AG08470 (cell line): ENCODE data around the genes GTF2IRD1 and SPDYE13.

DNA sequence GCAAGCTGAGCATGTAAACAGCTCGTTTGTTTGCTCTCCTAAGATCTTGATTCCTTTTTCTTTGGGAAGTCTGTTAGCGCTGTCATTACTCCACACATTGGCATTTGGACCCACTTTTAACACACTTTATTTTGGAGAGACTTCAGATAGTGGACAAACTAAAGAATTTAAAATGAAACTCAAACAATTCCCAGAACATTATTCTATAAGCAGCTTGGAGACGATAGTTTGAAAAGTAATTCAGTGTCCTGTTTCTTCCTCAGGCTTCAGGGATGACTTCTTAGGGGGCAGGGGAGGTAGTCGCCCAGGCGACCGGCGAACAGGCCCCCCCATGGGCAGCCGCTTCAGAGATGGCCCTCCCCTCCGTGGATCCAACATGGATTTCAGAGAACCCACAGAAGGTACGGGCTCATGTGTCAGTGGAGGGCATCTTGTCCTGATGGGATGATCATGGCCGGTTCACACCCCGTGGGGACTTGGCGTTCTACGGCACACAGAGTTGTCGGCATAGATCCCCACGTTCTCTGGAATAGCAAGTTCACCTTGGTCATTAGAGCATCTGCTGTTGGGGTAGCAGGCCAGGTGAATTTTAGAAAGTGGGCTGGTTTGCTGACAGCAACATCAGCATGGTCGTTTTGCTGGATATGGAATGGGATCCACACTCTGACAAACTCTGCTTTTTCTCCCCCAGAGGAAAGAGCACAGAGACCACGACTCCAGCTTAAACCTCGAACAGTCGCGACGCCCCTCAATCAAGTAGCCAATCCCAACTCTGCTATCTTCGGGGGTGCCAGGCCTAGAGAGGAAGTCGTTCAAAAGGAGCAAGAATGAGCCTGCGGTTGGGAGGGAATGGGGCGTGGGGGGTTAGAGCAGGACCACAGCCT is 15.1 kb upstream of the LAT2 start:
- RRBS = no CpG with 5 or more reads among the region's 26 CpGs

DNA sequence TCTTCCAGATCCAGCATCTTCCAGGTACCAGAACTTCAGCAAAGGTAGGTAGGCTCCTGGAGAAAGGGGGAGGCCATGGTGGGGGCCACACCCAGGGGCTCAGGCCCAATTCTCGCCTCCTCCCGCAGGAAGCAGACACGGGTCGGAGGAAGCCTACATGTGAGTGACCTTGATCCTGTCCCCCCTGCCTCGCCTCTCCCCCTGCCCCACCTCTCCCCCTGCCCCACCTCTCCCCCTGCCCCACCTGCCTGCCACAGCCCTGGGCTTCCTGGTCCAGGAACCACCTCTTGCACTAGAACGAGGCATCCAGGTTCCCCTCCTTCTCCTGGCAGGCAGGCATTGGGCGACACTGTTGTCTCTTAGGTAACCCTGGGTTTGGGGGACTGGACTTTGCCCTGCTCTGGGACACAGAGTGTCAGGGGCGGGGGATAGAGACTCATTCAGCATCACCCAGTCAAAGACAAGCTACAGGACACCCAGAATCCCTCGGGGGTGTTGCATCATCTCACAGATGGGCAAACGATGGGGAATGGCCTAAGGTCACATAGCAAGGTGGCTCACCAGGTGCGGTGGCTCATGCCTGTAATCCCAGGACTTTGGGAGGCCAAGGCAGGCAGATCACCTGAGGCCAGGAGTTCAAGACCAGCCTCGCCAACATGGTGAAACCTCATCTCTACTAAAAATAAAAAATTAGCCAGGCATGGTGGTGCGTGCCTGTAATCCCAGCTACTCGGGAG is 10.9 kb downstream of the LAT2 start:
- RRBS = no CpG with 5 or more reads among the region's 14 CpGs

- RRBS = no CpG with 5 or more reads among the region's 8 CpGs
Observed at GRCh38 chr7:74279588-74280352, 9.4 kb upstream of the CLIP2 start.

GRCh38 chr7:74350683-74351167 is 61.5 kb downstream of the CLIP2 start:
- RRBS = no CpG with 5 or more reads among the region's 2 CpGs

- RRBS = no CpG with 5 or more reads among the region's 11 CpGs
Observed at GRCh38 chr7:74393457-74394127, 60.1 kb upstream of the GTF2IRD1 start.

GRCh38 chr7:74403727-74404863 is 49.6 kb upstream of the GTF2IRD1 start:
- RRBS = 86% methylated on average over 1 of the region's 41 CpGs

DNA sequence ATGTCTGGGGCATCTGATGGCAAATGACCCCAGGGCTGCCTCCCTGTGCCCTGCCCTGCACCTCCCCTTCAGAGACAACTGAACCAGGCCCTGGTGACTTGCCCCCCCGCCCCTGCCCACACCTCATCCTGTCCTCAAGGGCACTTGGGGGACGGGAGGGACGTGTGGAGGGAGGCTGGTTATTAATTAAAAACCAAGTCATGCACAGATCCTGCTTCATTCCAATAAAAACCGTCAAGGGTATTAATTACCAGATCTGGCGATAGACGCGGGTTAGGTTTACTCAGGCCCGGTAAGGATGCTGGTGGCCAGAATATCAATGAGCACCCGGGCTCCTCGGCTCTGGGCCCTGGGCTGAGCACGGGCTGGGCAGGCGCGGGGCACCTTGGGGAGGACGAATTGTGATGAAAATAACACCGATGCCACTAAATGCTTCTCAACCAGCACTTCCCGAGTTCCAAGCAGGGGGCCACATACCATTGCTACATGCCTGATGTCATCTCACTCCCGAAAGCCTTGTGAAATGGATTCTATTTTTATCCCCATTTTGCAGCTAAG is 24.5 kb upstream of the GTF2IRD1 start:
- RRBS = 22% methylated on average over 1 of the region's 17 CpGs

DNA sequence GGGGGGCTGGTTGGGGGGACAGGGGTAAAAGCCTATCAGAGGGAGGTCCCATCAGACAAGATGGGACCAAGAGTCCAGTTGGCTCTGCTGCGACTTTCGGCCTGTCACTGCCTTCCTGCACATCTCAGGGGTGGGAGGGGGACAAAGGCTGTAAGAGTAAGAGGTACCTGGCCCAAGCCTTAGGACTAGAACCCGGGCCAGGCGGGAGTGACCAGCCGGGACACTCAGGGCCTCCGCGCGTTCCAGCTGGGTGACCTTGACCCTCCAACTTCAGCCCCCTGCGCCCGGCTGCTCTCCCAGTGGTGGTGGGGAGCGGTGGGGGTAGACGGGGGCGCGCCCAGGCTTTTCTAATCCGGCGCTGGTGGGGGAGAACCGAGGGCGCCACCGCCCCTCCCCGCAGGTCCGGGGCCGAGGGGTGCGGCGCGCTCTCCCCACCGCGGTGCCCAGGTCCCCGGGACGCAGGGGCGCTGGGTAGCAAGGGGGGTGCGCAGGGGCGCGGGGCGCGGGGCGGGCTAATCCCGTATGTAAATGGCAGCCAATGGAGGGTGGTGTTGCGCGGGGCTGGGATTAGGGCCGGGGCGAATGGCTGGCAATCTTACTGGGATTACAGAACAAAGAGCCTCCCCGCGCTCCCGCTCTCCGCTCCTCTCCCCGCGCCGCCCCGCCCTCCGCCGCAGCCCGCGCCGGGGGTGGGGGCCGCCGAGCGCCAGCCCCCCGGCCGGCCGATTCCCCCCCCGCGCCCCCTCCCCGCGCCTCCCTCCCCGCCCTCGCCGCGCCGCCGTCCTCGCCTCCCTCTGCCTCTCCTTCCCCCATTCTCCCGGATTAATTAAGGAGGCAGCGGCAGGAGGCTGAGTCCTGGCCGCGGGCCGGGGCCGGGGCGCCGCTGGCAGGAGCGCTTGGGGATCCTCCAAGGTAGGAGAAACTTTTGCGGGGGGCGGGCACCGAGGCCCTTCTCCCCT is at the start of gene GTF2IRD1:
TSS of gene GTF2IRD1 (plus strand) at position 642 of the 959 bp plus-strand sequence.
- RRBS = 2% methylated on average over 43 of the region's 83 CpGs

DNA sequence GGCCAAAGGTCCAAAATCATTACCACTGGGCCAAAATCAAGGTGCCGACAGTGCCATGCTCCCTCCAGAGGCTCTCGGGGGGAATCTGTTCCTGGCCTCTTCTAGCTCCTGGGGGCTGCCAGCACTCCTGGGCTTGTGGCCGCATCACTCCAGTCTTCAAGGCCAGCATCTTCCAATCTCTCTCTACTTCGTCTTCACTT is 38.9 kb downstream of the GTF2IRD1 start:
- RRBS = no CpG with 5 or more reads among the region's 4 CpGs

DNA sequence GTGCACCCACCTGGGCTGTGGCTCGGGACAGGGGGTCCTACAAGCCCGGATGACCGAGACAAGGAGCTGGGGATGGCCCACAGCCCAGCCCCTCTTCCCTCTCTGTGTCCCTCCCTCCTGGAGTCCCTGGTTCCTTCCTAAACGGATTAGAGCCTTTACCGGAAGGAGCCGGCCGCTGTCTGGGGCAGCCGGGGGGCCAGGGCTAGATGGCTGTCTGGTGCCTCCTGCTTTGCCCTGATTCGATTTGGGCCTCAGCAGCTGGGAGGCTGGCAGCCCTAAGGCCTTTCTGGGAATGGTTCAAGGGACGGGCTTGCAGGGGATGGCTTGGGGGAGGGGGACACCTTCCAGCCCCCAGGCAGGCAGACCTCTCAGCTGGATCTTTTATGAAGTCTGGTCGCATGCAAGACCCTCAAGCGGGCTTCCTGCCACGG is 51.7 kb downstream of the GTF2IRD1 start:
- RRBS = 96% methylated on average over 4 of the region's 13 CpGs

DNA sequence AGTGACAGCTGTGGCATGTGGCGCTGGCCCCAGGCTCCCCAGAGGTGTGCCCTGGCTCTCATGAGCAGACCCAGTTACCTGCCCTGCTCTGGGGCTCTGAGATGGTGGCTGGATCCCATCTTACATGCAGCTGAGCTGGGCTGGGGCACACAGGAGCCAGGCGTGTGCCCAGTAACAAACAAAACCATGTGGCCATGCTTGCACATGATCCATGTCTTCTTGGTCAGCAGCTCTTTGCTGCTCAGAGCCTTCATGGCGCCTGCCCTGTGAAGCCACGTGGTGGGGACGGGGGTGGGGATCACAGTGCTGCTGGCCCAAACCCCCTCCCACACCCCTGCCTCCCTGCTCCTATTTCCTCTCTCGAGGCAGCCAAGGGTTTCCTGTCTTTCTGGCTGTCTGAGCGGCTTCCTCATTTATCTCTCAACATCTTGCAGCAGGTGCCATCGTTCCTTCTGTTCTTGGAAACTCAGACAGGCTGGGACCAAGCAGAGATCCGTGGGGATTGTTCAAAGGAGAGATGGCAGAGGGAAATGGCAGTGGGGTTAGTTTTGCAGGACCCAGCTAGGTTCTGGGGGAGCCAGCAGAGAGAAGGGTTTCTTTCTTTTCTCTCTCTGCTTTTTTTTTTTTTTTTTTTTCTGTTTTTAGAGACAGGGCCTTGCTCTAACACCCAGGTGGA is 40.1 kb upstream of the GTF2I start:
- RRBS = no CpG with 5 or more reads among the region's 9 CpGs

GRCh38 chr7:74716632-74717105 is 57.1 kb upstream of the NCF1 start:
- RRBS = no CpG with 5 or more reads among the region's 2 CpGs

- RRBS = no CpG with 5 or more reads among the region's 11 CpGs
Observed at GRCh38 chr7:74732275-74732858, 41.4 kb upstream of the NCF1 start.

DNA sequence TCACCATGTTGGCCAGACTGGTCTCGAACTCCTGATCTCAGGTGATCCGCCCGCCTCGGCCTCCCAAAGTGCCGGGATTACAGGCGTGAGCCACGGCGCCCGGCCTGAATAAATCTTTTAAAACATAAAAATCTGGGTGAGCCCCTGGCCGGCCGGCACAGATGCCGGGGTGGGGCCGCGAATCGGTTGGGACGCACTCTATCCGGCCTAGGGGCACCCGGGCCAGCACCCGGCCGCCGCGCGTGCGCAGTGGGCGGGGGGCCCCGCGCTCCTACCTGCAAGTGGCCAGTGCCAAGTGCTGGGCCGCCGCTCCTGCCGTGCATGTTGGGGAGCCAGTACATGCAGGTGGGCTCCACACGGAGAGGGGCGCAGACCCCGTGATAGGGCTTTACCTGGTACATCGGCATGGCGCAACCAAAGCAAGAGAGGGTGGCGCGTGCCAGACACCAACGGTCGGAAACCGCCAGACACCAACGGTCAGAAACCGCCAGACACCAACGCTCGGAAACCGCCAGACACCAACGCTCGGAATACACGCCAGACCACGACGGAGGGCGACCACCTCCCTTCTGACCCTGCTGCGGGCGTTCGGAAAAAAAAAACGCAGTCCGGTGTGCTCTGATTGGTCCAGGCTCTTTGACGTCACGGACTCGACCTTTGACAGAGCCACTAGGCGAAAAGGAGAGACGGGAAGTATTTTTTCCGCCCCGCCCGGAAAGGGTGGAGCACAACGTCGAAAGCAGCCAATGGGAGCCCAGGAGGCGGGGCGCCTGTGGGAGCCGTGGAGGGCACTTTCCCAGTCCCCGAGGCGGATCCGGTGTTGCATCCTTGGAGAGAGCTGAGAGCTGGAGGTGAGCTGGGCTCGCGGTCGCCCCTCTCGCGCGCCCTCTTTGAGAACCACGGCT is 24.6 kb downstream of the SPDYE12 start:
- RRBS = no CpG with 5 or more reads among the region's 79 CpGs

GRCh38 chr7:75280520-75281084 is at the start of gene SPDYE13:
Gene SPDYE13 (plus strand): TSS chr7:75280790.
- RRBS = no CpG with 5 or more reads among the region's 11 CpGs

GRCh38 chr7:75418828-75419896 is 23.7 kb downstream of the TRIM73 start:
- RRBS = no CpG with 5 or more reads among the region's 36 CpGs

DNA sequence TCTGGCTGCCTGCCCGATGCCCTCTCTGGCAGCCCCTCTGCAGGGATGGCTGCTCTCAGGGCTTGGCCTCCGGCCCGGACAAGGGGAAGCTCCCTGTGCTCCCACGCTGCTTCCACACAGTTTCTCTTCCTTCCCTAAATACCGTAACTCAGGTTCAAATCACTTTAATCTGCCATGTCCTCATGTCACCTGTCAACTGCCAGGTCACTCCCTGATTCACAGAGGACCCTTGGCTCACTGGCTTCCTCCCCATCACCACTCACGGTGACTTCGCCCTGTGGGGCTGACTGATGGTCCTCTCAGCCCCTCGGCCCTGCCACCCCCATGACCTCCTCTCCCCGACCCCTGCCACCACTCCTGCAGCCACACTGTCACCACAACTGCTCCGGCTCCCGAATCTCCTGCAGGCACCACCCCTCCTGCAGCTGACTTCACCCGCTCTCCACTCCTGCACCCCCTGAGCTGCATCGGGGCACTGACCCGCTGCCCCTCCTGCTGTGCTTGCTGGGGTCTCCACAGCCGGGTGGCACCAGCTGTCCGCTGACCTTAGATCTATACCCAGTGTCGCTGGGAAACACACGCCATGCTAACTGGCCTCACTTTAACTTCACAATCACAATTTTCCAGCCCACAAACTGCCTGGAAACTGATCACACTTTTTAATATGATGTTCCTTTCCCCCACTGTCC is 24.6 kb downstream of the TRIM73 start:
- RRBS = no CpG with 5 or more reads among the region's 18 CpGs

DNA sequence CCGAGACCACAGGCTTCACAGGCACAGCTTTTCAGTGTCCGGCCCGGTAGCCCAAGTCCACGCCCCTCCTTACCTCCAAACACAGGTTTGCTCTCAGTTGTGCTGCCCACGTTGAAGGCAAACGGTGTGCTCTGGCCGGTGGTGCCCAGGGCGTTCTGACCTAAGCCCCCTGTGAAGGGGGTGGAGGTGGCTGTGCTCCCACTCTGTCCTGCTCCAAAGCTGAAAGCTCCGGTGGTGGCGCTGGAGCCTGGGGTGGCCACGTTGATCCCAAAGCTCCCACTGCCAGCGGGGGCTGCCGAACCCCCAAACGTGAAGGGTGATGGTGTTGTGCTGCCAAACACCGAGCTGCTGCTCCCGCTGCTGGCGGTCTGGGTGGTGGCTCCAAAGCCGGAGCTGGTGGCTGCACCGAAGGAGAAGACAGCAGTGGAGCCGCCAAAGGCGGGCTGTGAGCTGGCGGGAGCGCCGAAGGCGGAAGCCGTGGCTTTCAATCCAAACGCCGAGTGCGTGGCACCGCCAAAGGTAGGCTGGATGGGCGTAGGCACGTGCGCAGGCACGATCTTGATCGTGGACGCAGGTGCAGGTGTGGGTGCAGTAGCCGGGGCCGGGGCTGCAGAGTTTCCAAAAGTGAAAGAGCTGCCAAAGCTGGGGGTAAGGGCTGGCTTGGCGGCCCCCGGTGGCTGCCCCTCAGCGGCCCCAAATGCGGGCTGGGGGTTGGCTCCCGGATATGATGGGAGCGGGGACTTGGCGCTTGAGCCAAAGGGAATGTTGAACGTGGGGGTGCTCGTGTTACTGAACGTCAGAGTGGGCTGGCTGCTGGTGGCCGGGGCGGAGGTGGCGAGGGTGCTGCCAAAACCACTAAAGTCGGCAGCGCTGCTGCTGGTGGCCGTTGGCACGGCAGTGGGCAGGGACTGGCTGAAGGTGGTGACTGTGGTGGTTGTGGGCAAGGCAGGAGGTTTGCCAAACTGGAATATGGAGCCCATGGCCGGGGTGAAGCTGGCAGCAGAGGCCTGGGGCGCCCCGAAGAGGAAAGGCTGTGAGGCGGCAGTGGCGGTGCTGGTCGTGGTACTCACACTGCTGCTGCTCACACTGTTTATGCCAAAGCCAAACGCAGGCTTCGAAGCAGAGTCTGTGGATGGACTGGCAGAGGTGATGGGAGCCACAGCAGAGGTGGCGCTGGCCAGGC is 26.4 kb downstream of the TRIM73 start:
- RRBS = no CpG with 5 or more reads among the region's 64 CpGs

GRCh38 chr7:75542705-75543148 is 50.6 kb downstream of the SPDYE5 start:
- RRBS = no CpG with 5 or more reads among the region's 6 CpGs

DNA sequence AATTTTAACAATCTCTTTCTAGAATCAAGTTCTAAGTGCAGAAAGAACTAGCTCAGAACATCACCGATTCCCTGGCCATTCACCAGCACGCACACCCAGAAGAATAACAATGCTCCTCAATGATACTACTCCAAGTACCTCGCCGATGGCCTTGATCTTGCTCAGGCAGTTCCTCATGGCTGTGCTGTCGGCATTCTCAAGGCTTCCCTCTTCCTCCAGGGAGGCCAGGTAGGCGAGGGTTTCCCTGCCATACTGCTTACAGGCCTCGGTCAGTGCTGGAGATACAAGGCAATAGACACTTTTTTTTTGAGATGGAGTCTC is 61.2 kb downstream of the SPDYE5 start:
- RRBS = no CpG with 5 or more reads among the region's 7 CpGs